ENCODE data around the genes IRF4 and FOXQ1.

- RRBS = no CpG with 5 or more reads among the region's 6 CpGs
These were observed 24.7 kb downstream of the DUSP22 start for GRCh38 chr6:317045-317289.

- RRBS = 29% methylated on average over 46 of the region's 80 CpGs
These were observed at the start of gene IRF4 for GRCh38 chr6:391468-392280. Gene IRF4 (plus strand): TSS chr6:391752.

DNA sequence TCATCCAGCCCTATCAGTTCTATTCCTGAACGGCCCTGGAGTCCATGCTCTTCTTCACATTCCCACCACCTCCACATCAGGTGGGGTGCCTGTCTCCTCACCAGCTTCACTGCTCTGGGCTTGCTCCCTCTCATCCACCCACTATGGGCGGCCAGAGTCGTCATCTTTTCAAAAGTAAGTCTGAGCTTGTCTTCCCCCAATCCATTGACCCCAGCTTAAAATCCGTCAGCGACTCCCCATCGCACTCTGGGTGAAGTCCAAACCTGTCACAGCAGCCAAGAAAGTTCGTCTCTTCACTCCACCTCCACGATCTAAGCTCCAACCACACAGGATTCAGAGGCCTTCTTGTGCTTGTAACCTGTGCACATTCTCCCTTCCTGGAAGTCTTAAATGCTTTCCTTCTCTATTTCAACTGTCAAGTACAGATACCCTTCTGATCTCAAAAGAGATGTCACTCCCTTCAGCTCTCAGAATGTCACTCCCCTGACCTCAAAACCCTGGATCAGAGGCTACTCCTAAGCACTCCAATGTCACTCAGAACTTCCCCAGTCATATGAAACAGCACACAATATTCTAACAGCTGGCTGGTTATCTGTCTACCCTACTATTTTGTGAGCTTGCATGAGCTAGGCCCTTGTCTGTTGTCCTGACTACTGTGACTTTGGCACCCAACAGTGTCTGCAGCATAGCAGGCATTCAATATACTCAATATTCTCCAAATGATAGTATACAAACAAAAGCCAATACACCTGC is 65.7 kb downstream of the HUS1B start:
- RRBS = no CpG with 5 or more reads among the region's 8 CpGs

GRCh38 chr6:708278-708832 is 15.4 kb upstream of the EXOC2 start:
- RRBS = no CpG with 5 or more reads among the region's 4 CpGs

- RRBS = no CpG with 5 or more reads among the region's 5 CpGs
These were observed 191.5 kb upstream of the EXOC2 start for GRCh38 chr6:884298-884928.

GRCh38 chr6:1003439-1003848 is 308.5 kb upstream of the FOXQ1 start:
- RRBS = 59% methylated on average over 8 of the region's 18 CpGs

DNA sequence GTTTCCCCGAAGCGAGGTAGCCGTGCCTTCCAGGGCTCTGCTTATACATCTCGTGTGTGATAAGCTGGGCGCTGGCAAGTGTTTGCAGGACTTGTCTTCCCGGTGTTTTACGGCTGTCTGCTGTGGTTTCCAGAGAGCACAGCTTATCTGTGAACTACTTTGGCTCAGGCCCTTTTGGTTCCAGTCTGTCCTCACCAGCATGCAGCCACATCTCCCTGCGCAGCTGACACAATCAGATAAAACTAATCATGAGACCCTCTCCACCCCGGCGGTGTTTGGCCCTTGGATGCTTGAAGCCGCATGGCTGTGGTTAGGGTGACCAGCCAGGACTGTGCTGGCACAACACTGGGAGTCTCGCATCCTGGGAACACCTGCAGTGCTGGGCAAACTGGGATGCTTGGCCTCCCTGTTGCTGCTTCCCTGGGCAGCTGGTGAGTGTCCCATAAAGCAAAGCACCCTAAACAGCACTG is 241.8 kb upstream of the FOXQ1 start:
- RRBS = no CpG with 5 or more reads among the region's 12 CpGs

GRCh38 chr6:1296193-1296453 is 15.8 kb upstream of the FOXQ1 start:
- RRBS = no CpG with 5 or more reads among the region's 7 CpGs

- RRBS = 6% methylated on average over 39 of the region's 97 CpGs
These were observed at the start of gene FOXQ1 for GRCh38 chr6:1311354-1312437. Gene FOXQ1 (plus strand): TSS chr6:1312098.

GRCh38 chr6:1389888-1390360 is 548 bp downstream of the FOXF2 start:
- RRBS = 2% methylated on average over 25 of the region's 75 CpGs

DNA sequence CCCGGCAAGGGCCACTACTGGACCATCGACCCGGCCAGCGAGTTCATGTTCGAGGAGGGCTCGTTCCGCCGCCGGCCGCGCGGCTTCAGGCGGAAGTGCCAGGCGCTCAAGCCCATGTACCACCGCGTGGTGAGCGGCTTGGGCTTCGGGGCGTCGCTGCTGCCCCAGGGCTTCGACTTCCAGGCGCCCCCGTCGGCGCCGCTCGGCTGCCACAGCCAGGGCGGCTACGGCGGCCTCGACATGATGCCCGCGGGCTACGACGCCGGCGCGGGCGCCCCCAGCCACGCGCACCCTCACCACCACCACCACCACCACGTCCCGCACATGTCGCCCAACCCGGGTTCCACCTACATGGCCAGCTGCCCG is 1.1 kb downstream of the FOXF2 start:
- RRBS = 4% methylated on average over 10 of the region's 46 CpGs

GRCh38 chr6:1604896-1605755 is 4.6 kb upstream of the FOXC1 start:
- RRBS = 82% methylated on average over 18 of the region's 72 CpGs

DNA sequence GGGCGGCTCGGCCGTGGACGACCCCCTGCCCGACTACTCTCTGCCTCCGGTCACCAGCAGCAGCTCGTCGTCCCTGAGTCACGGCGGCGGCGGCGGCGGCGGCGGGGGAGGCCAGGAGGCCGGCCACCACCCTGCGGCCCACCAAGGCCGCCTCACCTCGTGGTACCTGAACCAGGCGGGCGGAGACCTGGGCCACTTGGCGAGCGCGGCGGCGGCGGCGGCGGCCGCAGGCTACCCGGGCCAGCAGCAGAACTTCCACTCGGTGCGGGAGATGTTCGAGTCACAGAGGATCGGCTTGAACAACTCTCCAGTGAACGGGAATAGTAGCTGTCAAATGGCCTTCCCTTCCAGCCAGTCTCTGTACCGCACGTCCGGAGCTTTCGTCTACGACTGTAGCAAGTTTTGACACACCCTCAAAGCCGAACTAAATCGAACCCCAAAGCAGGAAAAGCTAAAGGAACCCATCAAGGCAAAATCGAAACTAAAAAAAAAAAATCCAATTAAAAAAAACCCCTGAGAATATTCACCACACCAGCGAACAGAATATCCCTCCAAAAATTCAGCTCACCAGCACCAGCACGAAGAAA is 2.1 kb downstream of the FOXC1 start:
- RRBS = under 1% methylated on average over 32 of the region's 47 CpGs

GRCh38 chr6:1636971-1637405 is 27.3 kb downstream of the FOXC1 start:
- RRBS = no CpG with 5 or more reads among the region's 8 CpGs

GRCh38 chr6:1641244-1641776 is 31.6 kb downstream of the FOXC1 start:
- RRBS = no CpG with 5 or more reads among the region's 12 CpGs

DNA sequence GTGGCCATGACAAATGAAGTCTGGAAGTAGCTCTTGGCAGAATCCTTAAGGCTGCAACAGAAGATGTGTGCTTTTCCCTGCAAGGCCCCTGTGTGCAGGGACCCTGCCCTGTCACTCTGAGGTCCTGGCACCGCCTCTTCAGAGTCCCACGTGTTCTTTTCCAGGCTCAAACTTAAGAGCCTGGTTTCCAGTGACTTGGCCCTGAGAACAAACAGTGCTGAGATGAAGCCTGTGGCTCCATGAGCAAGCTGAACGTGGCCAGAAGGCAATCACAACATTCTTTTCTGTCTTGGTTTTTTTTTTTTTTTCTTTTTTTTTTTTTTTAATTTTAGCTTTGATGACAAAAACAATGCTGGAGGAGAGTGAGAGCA is 85.9 kb downstream of the FOXC1 start:
- RRBS = no CpG with 5 or more reads among the region's 3 CpGs

DNA sequence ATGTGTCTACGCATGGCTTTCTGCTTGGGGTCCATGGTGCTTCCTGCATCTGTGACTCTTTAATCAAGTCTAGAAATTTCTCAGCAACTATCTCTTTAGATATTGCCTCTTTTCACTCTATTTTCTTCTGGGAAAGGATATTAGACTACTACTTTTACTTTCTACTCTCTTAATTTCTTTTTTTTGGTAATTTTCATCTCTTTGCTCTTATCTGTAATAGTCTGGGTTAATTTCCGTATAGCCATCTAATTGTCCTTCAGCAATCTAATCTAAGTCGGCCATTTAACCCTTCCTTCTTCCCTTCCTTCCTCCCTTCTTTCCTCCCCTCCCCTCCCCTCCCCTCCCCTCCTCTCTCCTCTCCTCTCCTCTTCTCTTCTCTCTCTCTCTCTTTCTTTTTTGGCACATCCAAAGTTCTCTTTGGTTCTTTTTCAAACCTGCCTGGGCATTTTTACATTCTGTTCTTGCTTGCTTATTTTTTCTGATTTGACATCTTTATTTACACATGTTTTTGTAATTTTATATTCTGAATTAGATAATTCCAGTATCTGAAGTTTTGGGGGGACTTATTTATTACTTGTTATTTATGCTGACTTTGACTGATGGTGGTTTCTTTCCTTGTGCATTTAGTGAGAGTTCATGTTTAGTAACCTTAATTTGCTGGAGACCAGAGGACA is 306.6 kb downstream of the GMDS start:
- RRBS = no CpG with 5 or more reads among the region's 3 CpGs

GRCh38 chr6:2034960-2035644 is 210.3 kb downstream of the GMDS start:
- RRBS = no CpG with 5 or more reads among the region's 1 CpG

DNA sequence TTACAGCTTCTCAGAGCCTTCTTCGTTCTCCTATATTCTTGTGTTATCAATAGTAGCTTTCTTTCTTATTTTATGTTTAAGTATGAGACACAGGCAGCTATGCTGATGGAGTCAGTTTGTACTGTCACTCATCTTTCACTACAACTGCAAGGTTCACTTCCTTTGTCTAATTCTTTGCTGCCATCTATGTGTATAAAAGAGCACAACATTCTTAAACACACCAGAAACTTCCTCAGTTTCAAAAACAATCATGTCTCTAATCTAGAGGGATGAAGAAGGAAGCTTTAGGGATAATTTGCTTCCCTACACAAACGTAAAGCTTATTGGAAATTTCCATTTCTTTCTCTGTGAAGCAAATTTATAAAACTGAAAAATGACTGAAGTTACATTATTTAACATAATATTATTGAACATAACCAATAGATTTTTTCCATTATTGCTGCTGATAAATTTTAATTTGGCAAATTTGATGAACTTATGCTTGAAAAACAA is 141.1 kb downstream of the GMDS start:
- RRBS = no CpG with 5 or more reads among the region's 2 CpGs

- RRBS = no CpG with 5 or more reads among the region's 15 CpGs
These were observed 131.9 kb downstream of the GMDS start for GRCh38 chr6:2112997-2114463.